ENCODE data around the gene TIGIT.

GRCh38 chr3:113264437-113264747, 53.0 kb downstream of the BOC start:
- PRO-cap = no peak

DNA sequence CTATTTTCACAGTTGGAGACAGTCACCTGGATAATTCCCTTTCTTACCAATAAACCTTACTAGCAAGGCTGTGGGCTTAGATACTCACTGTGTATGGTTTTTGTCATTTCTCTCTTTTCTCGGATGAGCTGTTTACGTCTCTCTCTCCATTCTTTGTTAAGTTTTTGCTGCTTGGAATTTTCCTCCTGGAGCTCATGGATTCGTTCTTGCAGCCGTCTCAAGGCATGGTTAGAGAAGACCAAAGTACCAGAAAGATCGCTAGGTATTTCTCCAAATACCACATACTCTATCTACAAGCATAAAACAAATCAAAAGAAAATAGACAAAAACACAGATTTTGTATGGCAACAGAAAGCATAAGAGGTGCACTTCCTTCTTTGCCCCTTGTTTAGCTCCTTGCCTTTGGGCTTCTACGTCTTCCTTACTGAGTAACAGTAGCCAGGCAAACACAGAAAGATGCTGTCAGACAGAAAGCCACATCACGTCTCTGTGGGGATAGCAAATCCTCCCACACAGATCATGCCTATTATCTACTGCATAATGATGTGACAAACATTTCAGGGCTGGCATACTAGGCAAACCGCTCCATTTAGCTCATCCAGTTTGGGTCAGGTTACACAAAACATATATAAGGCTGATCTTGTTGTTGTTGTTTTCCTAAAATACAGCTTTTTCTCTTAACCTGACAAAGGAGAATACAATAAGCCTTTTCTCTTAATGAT, 92.6 kb downstream of the BOC start:
- PRO-cap = no peak

GRCh38 chr3:113366017-113366425, 75.3 kb downstream of the CFAP44 start:
- PRO-cap = no peak

- PRO-cap = no peak
Measured at GRCh38 chr3:113691349-113692208, 4.9 kb downstream of the USF3 start.

GRCh38 chr3:113726347-113726937, 19.6 kb downstream of the NAA50 start:
- PRO-cap = no peak

- PRO-cap = no peak
Measured at GRCh38 chr3:113783994-113784516, 37.2 kb downstream of the ATP6V1A start.

- PRO-cap = no peak
Measured at GRCh38 chr3:113897303-113898046, 50.3 kb upstream of the ZDHHC23 start.

DNA sequence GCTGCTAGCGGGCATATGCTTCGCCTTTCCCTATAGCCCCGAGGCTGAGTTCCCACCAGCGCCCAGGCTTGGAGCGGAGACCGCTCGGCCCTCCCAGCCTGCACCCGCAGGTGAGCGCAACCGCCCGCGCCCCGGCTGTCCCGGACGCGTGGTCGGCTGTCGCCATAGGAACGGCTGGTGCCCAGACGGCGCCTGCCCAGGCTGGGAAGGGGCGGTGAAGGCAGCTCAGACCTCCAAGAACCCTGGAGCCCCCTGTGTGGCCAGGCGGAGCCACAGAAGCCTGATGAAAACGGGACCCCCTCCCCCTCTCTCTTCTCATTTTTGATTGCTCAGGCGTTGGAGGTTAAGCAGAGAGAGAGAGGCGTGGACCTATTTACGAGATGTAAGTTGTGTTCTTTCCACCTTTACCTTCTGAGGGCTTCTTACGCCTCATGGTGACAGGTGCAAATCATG, 566 bp downstream of the ZDHHC23 start:
- PRO-cap = no peak

- PRO-cap = no peak
Measured at GRCh38 chr3:113985061-113986107, 37.6 kb downstream of the ZDHHC23 start.

DNA sequence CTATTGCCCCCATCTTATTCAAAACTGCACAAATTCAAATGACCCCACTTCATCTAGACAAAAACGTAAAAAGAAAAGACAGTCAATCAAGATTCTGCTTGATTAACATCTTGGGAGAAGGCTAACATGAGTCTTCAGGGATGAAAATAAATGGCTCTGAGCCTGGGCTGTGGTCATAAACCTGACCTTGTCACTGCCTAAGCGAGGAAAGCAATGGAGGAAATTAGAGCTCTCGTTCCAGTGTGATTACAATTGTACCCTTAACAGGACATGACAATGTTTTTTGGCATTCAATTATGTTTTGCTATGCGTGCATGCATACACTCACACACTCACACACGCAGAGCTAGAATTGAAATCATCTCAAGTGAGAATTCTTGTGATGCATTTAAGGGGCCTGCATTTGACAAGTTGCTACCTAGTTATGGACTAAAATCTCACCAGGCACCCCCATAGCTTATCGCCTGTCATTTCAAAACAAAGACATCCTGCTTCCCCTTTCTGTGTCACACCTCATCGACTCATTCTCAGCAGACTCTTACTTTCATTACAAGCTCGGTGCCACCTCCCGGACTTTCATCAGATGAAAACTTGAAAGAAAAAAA, 24.1 kb downstream of the ZNF80 start:
- PRO-cap = no peak

GRCh38 chr3:114293419-114294482, at the start of gene TIGIT:
TIGIT (plus strand) TSS chr3:114294028.
- PRO-cap = no peak

DNA sequence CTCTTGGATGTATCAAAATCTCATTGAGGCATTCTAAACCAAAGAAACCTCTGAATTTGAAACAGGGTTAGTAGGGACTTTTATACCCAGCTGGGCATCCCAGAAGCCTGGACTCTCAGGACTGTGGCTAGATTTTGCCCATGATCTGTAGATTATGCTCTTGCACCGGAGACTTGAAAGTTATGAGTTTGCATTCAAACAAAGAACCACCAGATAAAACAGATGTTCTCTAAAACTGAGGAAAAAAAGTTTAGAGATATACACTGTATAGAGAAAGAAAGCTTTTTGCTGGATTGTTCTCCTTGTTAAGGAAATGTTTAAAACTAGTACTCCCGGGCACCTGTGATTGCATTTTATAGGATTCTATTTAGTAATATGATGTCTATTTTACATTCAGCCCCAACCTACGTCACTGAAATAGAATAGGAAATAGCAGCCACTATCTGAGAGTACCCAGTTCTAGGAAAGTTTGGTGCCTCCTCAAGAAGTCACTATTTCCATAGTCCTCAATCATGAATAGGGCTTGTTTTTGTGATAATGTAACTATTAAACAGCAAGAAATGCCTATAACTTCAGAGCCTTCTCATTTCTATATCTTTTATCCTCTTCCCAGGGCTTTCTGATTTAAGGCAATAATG, 38.4 kb downstream of the TIGIT start:
- PRO-cap = no peak

DNA sequence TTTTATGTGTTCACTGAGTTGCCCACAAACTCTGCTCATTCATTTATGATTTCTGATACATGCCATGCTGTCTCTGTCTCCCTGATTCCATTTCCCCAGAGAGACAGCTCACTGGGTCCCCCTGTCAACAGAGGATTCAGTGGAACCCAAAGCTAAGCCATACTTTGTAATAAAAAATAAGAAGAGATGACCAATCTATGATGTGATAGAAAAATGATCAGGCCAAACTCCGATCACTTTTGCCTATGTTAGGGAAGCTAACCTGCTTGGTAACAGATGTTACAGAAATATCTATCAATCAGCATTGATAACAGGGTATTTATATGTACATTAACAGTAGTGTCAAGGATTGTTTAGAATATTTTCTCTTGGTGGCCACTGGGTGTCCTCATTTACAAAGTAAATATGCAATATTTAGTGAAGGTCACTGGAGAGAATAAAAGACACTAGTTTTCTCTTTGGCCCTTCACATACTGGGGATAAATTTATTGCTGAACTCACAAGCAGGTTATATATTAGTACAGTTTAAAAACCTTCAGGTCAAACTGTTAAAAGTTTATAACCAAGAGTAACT, 68.9 kb downstream of the TIGIT start:
- PRO-cap = no peak

GRCh38 chr3:114745740-114746349, 401.2 kb downstream of the ZBTB20 start:
- PRO-cap = no peak

- PRO-cap = no peak
Measured at GRCh38 chr3:114774867-114775429, 372.1 kb downstream of the ZBTB20 start.

- PRO-cap = no peak
Measured at GRCh38 chr3:114847423-114848291, 299.4 kb downstream of the ZBTB20 start.

DNA sequence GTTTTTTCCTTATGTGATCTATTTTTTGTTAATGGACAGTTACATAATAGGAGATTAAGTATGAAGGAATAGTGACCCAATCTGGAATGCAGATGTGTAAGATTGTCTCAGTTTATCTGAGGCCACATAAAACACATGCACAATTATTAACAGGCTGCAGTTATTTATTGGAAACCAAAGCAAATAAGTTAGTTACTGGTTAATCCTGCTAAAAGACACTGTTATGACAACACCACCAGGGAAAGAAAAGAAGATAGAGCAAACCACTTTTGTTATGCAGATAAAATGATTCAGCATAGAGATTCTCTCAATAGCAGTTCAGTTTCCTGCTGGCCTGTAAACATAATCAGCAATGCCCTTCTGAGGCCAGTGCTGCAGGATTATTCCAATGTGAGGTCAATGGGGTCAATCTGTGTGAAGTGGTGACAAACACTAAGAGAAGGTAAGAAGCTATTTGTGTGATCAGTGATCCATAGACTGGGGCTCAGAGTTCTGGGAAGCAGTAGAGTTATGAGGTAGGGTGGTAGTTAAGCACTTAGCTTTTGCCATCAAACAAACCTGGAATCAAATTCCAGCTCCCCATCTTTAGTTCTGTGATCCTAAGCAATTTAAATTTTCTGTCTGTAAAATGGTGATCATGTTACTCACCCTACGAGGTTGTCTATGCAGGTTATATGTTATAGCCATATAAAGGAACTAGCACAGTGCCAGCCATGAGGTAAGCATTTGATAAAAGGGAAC, 244.3 kb downstream of the ZBTB20 start:
- PRO-cap = no peak

DNA sequence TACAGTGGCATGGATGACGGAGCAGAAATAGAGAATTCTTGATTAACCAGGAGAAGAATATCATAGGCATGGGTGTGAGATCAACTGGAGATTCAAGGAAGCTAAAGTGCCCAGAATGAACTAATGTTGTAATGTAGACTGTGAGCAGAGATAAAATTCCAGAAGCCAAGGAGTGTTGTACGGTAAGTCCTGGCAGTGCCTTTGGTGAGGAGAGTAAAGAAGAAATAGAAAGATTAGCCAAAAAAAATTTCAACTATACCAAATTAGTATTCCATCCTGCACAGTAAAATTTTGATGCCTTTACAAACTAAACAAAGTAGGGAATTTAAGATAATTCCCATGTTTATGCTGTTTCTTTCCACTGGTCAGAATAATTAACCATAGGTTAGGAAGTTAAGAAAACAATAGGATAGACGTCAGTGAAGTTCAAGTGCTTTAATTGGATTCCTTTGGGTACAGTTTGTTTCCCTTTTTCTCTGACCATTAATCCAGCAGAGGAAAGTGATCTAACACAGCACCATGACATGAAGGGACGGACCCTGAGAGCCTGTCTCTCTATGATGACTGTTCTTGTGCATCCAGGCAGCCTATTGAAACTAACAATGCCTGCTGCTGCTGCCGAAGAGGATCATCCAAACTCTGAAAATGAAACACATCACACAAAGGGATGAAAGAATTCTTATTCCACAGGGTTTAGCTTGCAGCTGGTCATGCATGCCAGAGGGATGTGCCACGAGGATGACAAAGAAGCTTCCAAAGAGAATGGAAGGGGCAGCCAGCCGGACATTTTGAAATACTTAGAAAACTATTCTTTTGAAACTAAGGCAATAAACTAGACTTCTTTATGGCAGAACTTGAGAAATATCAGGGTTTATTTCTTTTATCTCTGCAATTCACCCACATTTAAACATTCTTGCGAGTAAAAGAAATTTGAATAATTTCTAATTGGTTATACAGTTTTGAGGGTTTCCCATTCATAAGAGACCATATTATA, 75.6 kb downstream of the ZBTB20 start:
- PRO-cap = unidirectional peak, plus-strand start at position 486 of the sequence

GRCh38 chr3:115099429-115100009, 47.6 kb downstream of the ZBTB20 start:
- PRO-cap = no peak

GRCh38 chr3:115145483-115145887, 1.6 kb downstream of the ZBTB20 start:
- PRO-cap = no peak

Data from left ventricle myocardium (tissue), 1 donor.